SJCRH30 (cell line): Measurements from ENCODE around the genes DCT and SOX21.

GRCh38 chr13:80074175-80074859 is 266.6 kb downstream of the SPRY2 start:
- RAMPAGE, long total RNA, result no peak

DNA sequence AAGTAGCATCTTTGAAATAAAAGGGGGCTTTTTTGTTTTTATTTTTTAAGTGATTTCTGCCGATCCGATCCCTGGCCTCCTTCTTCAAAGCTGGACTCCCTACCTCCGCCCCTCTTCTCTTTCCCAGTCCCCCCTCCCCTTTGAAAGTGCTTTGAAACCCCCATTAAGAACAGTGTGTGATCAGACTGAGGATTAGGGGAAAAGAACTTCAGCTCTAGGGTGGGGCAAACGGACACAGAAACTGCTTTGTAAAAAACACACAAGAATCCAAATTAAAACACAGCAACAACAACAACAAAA is 1.4 kb downstream of the SPRY2 start:
- RAMPAGE, long total RNA, result no peak

GRCh38 chr13:80362517-80362833 is 21.5 kb upstream of the SPRY2 start:
- RAMPAGE, long total RNA, result no peak

DNA sequence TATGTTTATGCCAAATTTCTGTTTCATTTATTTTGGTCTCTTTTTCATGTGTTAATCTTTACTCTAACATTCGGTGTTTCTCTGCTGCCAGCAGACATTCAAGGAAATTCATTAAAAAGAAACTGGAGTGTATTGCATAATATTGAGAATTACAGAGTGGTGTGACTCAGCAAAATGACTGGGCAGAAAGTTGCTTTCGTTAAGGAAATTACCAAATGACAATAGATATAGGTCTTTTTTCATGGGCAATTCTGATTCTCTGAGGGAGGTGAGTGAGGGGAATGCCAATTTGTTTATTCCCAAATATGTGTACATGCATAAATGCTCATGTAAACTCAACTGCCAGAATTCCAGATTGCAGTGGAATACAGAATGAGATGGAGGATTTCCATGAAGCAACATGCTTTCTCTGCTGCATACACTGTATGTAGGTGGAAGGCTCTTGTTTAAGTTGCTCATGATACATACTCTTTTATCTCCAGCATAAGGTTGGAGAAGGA is 1730.1 kb downstream of the SLITRK5 start:
- RAMPAGE, long total RNA, result no peak

DNA sequence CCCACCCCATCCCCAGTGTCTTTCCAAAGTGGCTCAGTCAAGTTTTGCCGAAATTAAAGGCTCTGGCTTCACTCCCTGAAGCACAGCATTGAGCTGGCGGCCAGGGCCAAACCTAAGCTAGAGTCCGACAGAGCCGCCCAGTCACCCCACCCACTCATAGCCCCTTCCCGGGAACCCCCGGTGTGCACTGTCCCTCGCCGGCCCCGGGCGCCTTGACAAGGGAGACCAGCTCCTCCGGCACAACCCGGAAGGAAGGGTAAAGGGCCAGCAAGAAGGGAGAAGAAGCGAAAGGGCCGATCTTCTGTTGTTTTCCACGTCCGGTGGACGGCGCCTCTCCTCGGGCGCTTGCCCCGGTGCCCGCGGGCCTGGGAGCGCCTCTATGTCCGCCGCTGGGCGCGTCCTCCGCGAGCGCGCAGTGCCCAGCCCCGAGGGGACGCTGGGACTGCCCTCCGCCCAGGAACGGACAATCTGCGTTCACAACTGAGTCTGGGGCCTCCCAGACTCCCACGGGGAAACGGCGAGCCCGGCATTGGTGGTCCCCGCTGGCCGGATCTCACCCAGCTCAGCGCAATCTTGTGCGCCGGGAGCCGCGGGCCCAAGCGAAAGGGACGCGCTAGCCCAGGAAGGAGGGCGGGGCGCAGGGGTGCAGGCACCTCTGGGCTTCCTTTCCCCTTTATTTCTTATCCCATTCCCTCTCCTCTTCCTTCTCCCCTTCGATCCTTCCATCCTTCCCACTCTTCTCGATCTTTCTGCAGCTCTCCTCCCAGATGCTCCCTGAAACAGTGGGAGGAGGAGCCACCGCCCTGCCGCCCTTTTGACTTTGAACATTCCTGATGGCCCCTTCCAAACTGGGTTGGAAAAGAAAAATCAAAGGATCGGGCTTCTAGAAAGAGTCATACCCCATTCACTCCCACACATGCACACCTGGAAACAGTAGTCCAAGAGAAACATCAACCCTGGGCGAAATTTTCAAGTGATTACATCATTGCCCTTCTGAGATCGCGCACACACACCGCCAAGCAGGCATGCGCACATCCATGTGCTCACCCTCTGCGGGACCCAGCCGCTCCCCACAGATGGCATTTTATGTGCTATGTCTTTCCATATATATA is 223.2 kb upstream of the GPC5 start:
- RAMPAGE, long total RNA, result no peak

DNA sequence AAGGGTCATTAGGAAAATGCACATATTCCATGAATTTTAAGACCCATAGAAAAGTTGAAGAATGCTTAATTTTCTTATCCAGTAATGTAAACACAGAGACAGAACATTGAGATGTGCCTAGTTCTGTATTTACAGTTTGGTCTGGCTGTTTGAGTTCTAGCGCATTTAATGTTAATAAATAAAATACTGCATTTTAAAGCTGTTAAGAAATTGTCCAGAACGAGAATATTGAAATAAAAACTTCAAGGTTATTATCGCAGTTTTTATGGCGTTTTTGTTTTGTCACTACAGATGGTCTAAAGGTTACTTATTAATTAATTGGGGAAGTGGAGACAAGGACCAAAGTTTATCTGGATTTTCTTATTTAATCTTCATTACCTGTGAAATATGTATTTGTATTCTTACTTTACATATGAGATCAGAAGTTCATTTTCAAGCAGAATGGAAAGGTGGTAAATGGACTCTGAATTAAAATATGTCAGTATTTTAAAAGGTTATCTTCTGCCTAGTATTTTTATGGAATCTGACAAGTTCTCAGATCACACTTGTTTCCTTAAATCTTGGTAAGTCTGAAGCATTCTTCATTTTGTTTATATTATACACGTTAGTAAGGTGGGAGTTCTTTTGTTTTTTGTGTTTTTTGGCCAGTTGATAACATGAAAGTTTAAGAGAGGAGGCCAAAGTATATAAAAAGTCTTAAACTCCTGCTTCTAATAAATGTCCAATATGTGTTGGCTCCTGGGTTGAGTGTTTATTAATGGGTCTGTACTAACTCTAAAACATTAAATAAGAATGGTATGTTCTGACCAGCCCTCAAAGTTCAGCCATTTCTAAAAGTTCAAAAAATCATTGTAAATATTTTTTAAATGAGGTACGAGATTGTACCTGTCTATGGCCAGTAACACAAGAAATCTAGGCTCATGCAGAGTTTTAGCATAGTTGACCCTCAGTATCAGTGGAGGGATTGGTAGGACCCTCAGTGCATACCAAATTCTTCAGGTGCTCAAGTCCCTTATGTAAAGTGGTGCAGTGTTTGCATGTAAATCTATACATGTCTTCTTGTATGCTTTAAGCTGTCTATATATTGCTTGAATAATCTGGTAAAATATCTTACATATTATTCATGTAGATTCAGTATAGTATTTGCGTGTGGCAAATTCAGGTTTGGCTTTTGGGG is 43.7 kb upstream of the GPC5 start:
- RAMPAGE, long total RNA, result no peak

DNA sequence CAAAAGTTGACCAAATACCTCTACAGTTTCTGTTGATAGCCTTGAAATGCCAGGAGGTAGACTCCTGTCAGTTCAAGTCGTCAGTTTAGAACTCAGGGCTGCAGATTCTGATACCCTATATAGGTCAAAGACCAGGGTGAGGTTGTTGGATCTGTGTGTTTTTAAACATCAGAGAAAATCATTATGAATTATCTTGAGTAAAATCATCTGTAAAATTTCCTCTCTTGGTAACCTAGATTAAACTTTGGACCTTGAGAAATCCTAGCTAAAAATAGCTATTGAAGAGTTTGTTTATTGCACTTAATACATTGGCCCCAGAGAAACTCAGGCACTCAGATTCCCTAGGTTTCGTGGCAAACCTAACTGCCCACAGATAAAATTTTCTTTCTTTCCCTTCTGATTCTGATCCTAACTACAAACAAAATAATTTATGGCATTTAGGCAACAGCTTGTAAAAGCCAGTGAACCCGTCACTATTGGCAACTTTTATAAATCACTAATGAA is 102.3 kb downstream of the GPC6 start:
- RAMPAGE, long total RNA, result no peak

GRCh38 chr13:94479345-94479904 is at the start of gene DCT:
TSS of gene DCT (minus strand) at chr13:94479682.
- RAMPAGE, long total RNA, result no peak

DNA sequence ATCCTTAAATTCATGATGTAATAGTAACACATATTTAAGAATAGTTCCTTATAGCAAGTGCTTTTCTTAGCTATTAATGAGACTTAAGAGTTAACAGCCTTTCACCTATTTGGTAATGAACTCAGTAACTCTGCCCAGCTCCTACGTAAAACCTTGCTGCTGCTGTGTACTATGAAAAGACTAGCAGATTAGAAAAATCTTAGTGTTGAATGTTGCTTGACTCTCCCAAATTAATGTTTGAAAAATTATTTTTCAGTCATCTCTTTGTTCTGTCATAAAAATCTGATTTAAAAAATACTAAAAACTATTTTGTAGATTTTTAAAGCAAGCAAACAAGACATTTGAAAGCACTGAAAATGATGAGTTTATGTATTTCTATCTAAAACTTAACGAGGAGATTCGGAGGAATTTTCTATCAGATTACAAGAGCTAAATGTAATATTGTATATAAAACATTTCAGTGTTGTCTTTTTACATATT is 7.0 kb downstream of the GPR180 start:
- RAMPAGE, long total RNA, result no peak

DNA sequence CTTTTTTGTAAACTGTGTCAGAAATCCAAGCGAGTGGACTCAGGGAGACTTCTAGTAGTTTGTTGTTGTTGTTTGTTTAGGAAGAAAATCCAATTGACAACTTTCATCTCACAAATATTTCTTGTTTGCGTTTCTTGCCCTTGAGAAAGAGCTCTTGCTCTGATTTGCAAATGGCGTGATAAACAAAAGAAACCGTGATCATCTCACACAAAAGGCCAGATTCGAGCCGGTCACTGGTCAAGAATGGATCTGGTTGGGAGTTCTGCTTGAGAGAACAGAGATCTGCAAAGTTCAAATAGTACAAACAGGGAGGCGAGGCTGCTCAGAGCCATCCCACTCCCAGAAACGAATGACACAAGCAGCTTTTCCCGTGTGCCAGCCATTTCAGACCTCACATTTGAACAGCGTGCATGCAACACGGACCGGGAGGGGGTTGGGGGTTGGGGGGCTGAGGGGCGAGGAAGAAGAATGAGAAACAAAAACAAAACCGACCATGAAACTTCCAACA is 1.9 kb downstream of the SOX21 start:
- RAMPAGE, long total RNA, result no peak

DNA sequence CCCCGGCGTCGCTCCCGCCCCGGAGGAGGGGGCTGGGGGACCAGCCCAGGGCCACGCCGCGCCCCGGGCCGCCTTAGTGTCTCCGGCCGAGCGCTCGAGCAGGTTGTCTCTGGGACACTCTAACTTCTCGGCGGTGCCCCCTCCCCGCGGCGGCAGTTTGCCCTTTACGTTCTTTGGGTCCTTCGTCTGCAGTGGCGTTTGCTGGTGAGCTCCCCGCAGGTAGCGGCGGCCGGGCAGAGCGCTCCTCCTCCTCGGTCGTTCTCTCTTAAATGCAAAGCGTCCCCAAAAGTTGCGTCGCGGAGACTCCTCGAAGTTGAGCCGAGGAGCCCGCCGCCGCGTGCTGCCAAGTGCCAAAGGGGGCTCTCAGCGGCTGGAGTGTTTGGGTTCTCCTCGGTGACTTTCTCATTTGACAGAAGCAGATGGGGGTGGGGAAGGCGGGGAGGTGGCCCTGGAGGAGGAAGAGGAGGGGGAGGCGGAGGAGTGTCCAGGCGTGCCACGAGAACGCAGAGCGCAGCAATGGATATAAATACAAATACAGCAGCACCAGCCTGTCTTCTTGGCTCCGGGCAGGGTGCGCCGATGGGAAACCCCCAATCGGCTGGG is at the start of gene SOX21:
Gene SOX21, minus strand, starts transcription at position 381 of the 603 bp plus-strand sequence.
- RAMPAGE, long total RNA, result no peak

DNA sequence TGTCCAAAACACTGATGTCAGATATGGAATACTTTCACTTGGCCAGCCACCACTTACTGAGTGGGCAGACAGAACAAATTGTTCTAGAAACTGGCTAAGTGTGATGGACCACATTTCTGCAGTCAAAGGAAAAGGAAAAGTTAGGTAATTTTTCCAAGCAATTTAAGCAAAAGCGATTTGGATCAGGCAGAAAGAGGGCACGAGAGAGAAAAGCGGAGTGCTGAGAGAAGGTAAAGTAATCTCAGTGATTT is 137.9 kb upstream of the SOX21 start:
- RAMPAGE, long total RNA, result no peak

DNA sequence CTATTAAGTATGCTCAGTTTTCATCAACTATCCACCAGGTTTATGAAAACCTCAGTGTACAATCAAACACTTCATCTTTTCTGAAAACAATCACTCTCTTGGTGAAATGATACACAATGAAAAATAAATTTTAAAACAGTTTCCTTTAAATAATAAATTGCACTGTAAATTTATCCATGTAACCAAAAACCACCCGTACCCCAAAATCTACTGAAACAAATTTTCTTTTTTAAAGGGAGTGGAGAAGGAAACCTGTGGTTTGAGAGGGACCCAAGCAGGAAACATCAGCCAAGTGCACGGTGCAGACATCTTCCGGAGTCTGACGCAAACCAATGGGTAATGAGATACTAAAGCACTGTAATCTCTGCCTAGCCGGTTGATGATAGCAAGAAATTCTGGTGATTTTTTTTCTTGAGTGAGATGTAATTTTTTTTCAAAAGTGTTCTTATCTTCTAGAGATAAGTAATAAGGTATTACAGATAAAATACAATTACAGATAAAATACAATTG is 115.4 kb downstream of the ABCC4 start:
- RAMPAGE, long total RNA, result no peak

- RAMPAGE, long total RNA, result no peak
These were observed 61.4 kb downstream of the ABCC4 start for GRCh38 chr13:95239753-95240269.

DNA sequence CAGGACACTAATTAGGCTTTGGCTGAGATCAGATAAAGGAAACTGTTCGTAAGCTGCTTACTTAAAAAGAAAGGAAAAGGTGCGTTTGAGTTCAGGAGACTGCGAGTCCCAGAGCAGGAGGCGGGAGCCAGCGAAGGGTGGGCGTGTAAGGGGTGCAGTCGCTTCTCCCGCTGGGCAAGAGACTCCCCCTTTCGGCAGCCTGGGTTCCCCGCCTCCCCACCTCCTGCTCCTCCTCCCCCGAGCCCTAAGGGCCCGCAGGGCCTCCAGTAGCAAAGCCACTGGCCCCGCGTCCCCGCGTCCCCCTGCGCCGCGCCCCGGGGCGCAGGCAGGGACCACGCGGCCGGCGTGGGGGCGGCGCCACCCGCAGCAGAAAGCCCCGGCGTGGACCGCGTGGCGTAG is 530 bp downstream of the ABCC4 start:
- RAMPAGE, long total RNA, result no peak

GRCh38 chr13:95354553-95355194 is 53.4 kb upstream of the ABCC4 start:
- RAMPAGE, long total RNA, result no peak

DNA sequence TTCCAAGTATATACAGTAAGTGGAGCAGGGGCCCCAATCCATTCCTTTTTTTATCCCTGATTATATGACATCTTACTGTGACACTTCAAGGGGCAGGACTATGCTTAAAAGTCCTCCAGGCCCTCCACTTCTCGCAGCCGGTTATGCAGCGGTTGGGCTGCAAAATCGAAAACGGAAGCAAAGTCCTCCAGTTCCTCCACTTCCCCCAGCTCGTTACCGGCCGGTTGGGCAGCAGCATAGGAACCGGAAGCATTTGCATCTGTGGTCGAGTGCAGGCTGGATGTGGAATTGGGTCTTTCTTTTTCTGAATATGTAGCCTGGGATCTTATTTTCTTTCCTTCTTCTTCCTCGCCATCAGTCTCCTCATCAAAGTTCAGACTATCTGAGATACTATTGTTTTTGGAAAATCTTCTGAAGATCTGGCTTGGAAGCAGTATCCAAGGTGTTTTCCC is 46.1 kb downstream of the OXGR1 start:
- RAMPAGE, long total RNA, result no peak

DNA sequence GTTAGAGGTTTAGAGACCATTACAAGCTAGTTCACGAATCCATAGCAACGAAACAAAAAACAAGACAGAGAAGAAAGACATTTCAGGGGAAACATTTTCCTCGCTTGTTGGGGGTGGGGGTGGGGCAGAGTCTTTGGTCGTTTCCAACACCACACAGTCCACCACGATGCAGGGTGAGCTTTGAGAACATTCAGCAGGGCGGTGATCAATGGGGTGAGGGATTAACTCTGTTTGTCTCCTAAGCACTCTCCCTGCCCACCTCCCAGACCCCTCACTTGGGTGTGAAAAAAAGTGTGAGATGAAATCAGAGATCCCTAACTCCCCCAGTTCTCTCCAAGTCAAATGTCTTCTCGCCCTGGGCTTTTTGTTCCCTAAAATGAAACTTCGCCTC is 579 bp downstream of the OXGR1 start:
- RAMPAGE, long total RNA, result no peak

GRCh38 chr13:97328118-97328737 is 105.7 kb upstream of the RAP2A start:
- RAMPAGE, long total RNA, result no peak

DNA sequence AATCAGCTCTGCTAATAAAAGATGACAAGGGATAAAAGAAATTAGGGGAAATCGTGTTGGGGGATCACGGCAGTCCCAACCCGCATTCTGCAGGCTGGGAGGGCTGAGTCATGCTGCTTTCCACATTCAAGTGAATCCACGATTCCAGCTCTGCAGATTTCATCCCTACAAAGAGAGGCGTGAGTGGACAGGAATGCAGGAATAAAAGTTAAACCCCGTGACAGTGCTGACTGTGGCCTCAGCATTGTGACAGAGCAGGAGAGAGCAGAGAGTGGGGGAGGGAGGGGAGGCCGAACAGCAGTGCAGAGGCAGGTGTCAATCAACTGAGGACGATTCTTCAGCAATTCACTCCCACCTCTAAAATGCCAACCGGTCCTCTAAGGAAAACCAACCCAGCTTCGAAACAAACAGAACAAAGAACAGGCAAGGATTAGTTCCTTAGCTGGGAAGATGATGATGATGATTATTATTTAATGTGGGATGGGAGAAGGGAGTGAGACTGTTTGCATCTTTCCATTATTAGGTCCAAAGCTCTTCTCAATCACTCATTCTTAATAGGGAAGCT is 66.4 kb upstream of the RAP2A start:
- RAMPAGE, long total RNA, result no peak